Metanephros (tissue), 2 donors: ENCODE measurements around the gene ADD3.

GRCh38 chr10:107056123-107056580 lies 108.4 kb downstream of the SORCS1 start:
- RAMPAGE, long total RNA: no peak

DNA sequence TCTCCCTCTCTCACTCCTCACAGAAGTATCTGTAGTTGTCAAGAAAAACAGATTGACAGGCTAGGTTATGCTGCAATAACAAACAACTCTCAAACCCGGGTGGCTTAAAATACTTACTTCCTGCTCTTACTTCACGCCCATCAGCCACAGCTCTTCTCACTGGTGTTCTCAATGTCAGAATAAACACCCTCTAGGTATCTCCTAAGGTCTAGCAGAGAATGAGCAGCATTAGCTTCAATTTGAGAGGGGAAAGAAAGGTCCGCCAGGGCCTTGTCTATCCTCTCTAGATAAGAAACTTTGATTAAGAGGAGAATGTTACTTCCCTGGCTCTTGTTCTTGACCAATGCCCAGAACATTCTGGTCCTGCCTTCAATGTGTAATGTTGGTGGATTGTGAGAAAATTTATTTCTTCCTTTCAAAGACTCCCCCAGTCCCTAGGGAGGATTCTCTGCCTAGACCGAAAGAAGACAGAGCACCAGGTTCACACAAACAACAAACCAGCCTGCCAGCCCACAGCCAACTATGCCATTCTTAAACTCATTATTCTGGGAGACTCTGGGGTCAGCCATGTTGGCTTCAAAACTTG lies 1028.6 kb downstream of the XPNPEP1 start:
- RAMPAGE, long total RNA: no peak

- RAMPAGE, long total RNA: no peak
Measured at GRCh38 chr10:109144211-109144772, 779.0 kb downstream of the XPNPEP1 start.

- RAMPAGE, long total RNA: no peak
Measured at GRCh38 chr10:109895410-109896109, 27.8 kb downstream of the XPNPEP1 start.

GRCh38 chr10:110006628-110007534 lies 903 bp upstream of the ADD3 start:
- RAMPAGE, long total RNA: no peak

DNA sequence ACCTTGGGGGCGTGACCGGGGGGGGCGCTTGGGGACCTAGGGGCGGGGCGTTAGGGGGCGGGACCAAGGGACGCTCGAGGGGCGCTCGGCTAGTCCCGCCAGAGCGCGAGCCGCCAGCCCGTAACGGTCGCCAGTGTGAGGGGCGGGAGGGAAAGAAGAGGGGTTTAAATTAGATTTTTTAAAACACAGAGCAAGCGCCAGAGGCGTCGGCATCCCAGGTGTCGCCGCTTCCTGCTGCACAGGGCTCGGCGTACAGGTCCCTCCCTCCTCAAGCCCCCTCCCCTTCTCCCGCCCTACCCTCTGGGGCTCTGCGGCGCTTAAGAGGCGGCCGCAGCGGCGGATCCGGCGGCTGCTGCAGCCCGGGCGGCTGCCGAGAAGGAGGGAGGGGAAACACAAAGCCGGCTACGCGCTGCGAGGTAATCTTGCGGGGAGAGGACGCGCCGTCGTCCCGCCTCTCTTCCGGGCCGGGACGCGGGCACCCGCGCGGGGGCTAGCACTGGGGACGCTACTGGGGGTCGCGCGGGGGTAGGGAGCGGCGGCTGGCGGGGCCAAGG lies at the start of gene ADD3:
ADD3 (plus strand) TSS at position 101 of the 554 bp plus-strand sequence.
- RAMPAGE, long total RNA: start-site peak on the plus strand centred at position 148 of the sequence, 123 bp wide, 1,339 and 107 reads in 2 replicates; start-site peak on the plus strand centred at position 320 of the sequence, 65 bp wide, 2,089 and 145 reads in 2 replicates

DNA sequence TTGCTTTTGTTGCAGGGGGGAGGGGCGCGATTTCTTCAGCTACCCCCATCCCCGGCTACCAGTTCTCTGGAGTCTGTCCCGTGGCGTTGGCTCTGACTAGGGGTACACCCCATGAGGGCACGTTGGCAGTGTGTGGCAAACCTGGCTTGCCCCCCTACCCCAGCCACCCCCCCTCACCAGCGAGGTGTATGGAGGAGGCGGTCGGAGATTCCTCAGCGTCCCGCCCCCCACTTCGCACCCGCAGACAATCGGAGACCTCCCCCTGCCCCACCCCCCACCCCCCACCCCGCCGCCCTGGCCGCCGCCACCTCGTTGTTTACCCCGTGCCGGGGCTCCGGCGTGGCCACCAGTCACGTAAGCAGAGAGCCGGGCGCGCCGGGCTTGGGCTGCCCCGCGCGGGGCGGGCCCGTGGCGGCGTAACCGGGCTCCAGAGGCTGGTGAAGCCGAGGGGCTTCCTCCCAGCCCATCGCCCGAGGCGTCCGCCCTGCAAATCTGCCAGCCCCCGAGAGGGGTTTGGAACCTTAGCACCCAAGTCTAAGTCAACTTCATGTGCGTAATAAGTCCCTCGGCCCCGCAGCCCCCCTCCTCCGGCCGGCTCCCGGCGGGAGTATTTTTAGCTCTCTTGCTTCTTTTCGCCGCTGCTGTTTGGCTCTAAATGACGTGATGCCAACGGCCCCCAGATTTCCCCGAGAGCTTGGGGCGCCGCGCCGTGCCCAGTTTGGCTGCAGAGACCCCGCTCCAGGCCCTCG lies 2.5 kb downstream of the MXI1 start:
- RAMPAGE, long total RNA: no peak

GRCh38 chr10:110269345-110270135 lies 35.2 kb downstream of the SMNDC1 start:
- RAMPAGE, long total RNA: no peak

GRCh38 chr10:110285445-110286086 lies 19.2 kb downstream of the SMNDC1 start:
- RAMPAGE, long total RNA: no peak

- RAMPAGE, long total RNA: no peak
Measured at GRCh38 chr10:110305461-110305665, 643 bp upstream of the SMNDC1 start.

GRCh38 chr10:110358875-110359847 lies 54.4 kb upstream of the SMNDC1 start:
- RAMPAGE, long total RNA: no peak

GRCh38 chr10:110375829-110376750 lies 71.4 kb upstream of the SMNDC1 start:
- RAMPAGE, long total RNA: no peak

- RAMPAGE, long total RNA: no peak
Measured at GRCh38 chr10:110447020-110447866, 50.5 kb upstream of the DUSP5 start.

GRCh38 chr10:110456480-110456963 lies 41.2 kb upstream of the DUSP5 start:
- RAMPAGE, long total RNA: no peak

GRCh38 chr10:110827660-110828307 lies 43.9 kb upstream of the PDCD4 start:
- RAMPAGE, long total RNA: no peak

DNA sequence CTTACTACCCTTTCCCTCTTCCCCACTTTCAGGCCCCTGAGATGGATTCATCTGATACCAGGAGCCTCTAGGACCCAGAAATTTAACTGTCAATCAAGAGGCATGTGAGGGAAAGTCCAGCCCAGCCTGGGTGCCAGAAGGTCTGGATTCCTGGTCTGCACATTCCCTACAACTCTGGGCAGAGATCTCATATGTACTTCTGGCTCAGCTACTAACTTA lies 5.7 kb upstream of the PDCD4 start:
- RAMPAGE, long total RNA: no peak

GRCh38 chr10:110867520-110867903 lies 4.2 kb upstream of the PDCD4 start:
- RAMPAGE, long total RNA: no peak

- RAMPAGE, long total RNA: no peak
Measured at GRCh38 chr10:110880054-110880508, 8.4 kb downstream of the PDCD4 start.

DNA sequence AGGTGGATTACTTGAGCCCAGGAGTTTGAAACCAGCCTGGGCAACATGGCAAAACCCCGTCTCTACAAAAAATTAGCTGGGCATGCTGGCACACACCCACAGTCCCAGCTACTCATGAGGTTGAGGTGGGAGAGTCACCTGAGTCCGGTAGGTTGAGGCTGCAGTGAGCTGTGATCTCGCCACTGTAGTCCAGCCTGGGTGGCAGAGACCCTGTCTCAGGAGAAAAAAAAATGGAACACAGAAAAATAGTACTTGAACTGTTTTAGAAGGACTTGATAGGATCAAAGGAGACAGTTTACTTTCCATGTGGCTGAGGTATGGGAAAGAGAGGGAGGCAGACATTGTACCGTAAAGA lies 53.2 kb downstream of the SHOC2 start:
- RAMPAGE, long total RNA: no peak

GRCh38 chr10:112183229-112183450 lies 425 bp downstream of the GPAM start:
- RAMPAGE, long total RNA: no peak